Astrocyte (in vitro differentiated cells and primary cell): ENCODE measurements around a stretch of chr9.

DNA sequence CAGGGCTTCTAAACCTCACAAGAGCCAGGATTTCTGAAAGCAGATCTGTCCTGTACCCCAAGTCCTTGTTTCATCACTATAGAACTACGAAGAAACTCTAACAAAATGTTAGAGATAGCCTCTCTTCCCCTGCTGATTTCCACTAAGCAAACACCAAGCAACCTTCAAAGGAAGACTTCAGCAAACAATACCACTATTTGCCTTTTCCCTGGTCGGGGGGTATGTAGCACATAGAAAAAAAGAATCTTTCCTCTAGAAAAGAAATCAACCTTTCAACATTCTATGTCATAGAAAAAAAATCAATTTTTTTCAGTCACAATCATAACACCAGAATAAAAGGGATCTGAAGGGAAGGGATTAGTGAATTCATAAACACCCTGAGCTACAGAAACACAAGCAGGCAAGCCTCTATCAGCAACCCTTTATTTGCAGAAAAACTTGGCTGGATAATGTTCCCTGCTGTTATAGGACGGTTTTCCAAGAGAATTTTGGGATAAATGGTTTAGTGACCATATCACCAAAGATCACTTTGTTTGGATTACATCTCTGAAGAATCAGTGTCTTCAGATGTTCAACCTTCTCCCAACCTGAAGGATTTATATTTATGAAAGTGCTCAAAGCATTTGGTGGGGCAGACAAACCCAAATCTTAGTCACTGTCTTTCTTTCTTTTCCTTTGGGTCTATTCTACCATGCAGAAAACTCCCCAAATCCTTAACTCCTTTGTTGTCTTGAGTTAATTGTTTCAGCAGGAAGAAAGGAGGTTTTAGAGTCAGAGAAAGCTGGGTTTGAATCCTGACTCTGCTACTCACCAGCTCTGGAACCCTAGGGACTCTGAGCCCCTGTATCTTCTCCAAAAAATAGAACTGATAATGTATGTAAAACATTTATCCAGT is 15.2 kb downstream of the ABCA1 start:
- PRO-cap = no peak
- RRBS, 2 experiments = no CpG with 5 or more reads among the region's 3 CpGs

- PRO-cap = no peak
- RRBS, 2 experiments = 0 to 2% methylated on average over 5 to 11 of the region's 35 CpGs
Measured at GRCh38 chr9:104990817-104991626, 63.1 kb upstream of the ABCA1 start.

GRCh38 chr9:104993555-104994371 is 65.8 kb upstream of the ABCA1 start:
- PRO-cap = unidirectional peak, plus-strand start at chr9:104993708
- RRBS, 2 experiments = no CpG with 5 or more reads among the region's 11 CpGs

DNA sequence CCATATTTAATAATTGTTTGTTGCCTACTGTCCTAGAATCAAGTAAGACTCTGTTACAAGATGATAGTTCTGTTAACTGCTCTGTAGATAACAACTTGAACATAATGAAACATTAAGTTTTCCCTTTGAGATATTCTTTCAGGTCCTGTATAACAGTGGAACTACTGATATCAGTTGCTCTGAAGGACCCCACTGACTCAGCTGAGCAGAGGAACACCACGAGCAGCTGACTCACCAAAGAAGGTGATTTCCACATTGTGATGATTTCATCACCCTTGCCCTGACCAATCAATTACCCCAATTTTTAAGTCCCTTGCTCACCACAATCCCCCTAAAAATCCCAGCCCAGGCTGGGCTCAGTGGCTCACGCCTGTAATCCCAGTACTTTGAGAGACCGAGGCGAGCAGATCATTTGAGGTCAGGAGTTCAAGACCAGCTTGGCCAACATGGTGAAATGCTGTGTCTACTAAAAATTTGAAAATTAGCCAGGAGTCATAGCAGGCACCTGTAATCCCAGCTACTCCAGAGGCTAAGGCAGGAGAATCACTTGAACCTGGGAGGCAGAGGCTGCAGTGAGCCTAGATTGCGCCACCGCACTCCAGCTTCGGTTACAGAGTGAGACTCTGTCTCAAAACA is 125.3 kb upstream of the ABCA1 start:
- PRO-cap = no peak
- RRBS, 2 experiments = no CpG with 5 or more reads among the region's 7 CpGs

DNA sequence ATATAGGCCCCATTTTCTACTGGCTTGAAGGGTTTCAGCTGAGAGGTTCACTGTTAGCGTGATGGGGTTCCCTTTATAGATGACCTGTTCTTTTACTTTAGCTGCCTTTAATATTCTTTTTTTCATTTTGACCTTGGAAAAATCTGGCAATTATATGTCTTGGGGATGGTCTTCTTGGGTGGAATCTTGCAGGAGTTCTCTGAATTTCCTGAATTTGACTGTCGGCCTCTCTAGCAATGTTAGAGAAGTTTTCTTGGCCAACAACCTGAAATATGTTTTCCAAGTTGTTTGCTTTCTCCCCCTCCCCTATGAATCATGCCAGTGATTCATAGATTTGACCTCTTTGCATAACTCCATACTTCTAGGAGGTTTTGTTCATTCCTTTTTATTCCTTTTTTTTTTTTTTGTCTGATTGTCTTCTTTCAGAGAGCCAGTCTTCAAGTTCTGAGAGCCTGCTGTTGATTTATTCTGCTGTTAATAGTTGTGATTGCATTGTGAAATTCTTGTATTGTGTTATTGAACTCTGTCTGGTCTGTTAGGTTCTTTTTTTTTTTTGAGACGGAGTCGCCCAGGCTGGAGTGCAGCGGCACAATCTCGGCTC is 56.7 kb upstream of the SLC44A1 start:
- PRO-cap = no peak
- RRBS, 2 experiments = no CpG with 5 or more reads among the region's 6 CpGs

DNA sequence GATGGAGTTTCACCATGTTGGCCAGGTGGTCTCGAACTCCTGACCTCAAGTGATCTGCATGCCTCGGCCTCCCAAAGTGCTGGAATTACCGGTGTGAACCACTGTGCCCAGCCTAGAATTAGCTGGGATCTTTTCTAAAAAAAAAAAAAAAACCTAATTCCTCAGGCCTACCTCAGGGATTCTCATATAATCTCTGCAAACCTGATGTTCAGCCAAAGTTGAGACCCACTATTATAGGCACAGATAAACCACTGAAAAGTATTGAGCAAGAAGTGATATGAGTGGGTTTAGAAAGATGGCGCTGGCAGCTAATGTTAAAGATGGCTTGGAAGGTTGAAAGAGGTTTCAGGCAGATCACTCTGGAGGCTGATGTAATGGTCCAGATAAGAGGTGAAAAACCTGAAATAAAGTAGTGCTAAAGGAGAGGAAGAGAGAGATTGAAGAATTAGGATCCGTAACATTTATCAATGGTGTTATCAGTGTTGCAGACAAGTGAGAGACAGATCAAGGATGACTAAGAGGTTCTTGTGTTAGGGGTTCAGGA is 58.2 kb downstream of the SLC44A1 start:
- PRO-cap = no peak
- RRBS, 2 experiments = no CpG with 5 or more reads among the region's 5 CpGs

DNA sequence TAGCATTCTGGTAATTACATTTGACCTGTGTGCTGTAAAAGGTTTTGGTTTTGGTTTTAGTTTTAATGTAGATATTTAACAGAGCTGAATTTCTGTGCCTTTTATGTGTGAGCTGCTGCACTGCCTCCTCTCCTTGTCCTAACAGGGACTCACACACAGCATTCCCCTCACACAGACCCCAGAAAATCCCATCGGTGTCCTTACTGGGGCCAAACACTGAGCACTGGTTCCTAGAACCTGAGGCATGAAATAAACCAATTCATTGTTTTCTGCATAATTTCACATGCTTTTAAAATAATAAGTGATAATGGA is 30.9 kb upstream of the FSD1L start:
- PRO-cap = no peak
- RRBS, 2 experiments = no CpG with 5 or more reads among the region's 1 CpG

GRCh38 chr9:105483985-105484564 is 36.2 kb downstream of the FSD1L start:
- PRO-cap = no peak
- RRBS, 2 experiments = no CpG with 5 or more reads among the region's 2 CpGs

DNA sequence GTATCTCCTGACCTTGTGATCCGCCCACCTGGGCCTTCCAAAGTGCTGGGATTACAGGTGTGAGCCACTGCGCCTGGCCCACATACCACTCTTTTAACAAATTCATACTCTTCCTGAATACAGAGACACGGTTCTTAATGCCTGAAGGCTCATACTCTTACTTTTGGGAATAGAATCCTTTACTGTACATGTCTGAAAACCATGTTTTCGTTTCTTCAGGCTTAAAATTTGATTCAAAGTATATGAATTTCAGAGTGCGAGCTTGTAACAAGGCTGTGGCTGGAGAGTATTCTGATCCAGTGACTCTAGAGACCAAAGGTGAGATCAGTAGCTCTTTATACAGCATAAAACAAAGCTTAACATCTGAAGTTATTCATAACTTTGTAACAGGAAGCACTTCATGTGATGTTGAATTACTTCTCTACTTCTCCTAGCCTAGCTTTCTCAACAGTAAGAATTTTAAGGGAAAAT is 49.5 kb upstream of the FKTN start:
- PRO-cap = no peak
- RRBS, 2 experiments = no CpG with 5 or more reads among the region's 5 CpGs

DNA sequence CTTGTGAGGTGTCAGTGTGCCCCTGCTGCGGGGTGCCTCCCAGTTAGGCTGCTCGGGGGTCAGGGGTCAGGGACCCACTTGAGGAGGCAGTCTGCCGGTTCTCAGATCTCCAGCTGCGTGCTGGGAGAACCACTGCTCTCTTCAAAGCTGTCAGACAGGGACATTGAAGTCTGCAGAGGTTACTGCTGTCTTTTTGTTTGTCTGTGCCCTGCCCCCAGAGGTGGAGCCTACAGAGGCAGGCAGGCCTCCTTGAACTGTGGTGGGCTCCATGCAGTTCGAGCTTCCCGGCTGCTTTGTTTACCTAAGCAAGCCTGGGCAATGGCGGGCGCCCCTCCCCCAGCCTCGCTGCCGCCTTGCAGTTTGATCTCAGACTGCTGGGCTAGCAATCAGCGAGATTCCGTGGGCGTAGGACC is 23.5 kb downstream of the FKTN start:
- PRO-cap = no peak
- RRBS, 2 experiments = no CpG with 5 or more reads among the region's 13 CpGs

DNA sequence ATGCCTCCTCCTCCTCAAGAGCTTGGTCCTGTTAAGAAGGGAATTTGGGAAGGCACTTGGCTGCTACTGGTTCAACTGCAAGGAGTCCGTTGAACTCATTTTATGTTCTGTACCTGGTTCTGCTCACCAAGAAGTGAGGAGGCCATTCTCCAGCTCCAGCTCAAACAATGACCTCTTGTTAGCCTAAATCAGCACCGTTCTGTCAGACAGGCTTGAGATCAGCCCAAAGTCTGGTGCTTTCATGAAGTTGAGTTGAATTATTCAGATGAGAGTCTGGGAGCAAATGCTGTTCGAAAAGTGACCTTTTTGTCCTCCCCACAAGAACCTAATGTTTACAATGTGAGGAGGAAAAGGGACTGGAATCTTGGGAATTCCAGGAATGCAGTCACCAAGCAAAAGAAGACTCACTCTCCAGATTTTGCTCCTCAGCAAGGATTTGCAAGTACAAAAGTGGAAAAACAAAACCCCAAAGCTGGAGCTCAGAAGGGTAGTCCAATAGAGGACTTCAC is 217.1 kb downstream of the TMEM38B start:
- PRO-cap = no peak
- RRBS, 2 experiments = no CpG with 5 or more reads among the region's 3 CpGs

GRCh38 chr9:106862421-106862593 is 659 bp upstream of the ZNF462 start:
- PRO-cap = no peak
- RRBS, 2 experiments = no CpG with 5 or more reads among the region's 16 CpGs

DNA sequence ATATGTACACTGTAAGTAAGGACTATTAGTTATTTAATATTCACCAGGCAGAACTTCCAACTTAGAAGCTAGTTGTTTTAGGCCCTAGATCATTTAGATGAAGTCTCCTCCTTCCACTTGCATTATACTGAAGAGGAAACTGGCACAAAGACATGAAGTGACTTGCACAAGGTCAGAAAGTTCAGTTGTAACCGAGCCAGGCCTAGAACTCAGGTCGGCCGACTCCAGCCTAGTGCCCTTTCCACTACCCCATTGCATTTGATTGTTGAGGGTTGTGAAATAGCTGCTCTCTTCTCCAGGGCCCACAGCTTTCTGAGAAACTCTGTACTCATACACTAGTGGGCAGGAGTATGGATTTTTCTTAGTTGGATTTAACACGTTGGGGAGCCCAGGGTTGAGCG is 5.6 kb downstream of the ZNF462 start:
- PRO-cap = no peak
- RRBS, 2 experiments = no CpG with 5 or more reads among the region's 5 CpGs

DNA sequence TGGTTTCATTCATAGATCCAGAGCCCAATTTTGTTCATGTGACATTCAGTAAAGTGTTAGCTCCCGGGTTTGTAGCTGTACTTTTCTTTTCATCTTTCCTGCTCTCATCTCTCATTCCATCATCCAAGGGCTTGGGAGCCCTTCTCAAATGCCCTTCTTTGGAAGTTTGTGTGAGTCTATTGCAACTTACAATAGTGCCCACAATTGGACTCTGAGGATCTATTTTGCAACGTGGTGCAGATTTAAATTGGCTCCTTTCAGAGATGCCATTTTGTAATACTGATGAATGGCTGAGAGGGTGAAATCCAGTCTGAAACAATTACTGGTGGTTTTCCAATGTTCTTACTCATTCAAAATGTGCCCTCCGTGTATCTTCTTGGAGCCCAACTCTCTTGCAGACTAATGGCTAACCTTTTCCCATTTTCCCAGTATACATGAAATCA is 6.0 kb downstream of the ZNF462 start:
- PRO-cap = no peak
- RRBS, 2 experiments = no CpG with 5 or more reads among the region's 3 CpGs

DNA sequence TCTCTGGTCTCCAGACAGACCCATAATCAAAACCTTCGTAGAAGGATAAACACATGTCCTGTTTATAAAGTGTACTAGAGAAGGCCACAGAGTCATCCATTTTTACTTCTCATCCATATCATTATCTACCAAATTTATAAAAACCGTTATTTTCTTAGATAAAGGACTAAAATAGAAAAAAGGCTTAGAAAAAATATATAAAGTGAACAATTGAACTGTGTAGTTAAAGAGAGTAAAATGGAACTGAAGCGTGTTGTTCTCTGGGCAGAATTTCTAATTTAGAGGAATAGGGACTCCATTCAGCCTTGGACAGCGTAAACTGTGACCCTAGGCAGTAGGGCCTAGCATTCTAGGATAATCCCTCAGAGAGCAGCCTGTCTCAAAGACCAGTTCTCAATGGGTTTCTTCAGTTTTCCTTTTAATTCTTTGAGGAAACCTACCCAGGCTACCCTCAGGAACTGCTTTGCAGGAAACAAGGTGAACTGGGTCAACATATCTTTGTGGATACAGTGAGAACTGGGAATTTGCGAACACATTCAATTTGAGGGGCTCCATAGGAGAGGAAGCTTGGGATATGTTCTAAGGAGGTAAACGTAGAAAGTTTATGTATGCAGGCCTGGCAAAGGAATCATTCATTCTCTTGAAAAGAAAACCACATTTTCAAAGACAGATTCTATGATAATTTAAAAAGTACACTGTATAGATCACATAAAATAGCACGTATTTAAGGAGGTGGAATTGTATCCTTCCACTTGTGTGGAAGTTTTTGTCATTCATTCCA is 11.2 kb downstream of the ZNF462 start:
- PRO-cap = unidirectional peak, plus-strand start at position 550 of the sequence
- RRBS, 2 experiments = no CpG with 5 or more reads among the region's 7 CpGs

GRCh38 chr9:107175057-107175362 is 108.1 kb upstream of the RAD23B start:
- PRO-cap = no peak
- RRBS, 2 experiments = no CpG with 5 or more reads among the region's 3 CpGs

DNA sequence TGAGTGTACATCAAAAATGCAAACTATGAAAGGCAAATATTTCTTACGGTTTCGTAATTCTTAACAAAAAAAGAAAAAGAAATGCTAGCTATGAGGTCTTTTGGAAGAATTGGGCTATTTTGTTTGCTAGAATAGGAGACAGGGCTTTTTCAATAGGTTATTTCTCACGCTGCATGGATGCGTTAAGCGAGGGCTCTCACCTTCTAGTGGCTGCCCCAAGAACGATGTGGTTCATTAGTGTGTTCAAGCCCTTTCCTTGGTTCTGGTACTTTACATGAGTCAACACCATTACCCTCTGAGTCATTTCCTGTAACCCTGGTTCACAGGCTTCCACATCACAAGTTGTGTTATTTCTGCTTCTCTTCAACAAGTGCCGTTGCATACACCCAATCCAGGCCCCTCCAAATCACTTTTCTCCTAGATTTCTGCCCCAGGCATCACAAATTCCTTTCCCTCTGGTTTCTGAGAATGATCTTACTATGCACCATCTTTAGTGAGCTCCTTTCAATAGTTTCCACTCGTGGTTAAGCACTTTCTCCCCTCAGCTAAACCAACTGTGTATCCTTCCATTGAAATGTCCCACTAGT is 69.6 kb upstream of the RAD23B start:
- PRO-cap = no peak
- RRBS, 2 experiments = no CpG with 5 or more reads among the region's 8 CpGs

GRCh38 chr9:107221819-107222742 is 61.0 kb upstream of the RAD23B start:
- PRO-cap = unidirectional peak, plus-strand start at chr9:107222237
- RRBS, 2 experiments = no CpG with 5 or more reads among the region's 10 CpGs

DNA sequence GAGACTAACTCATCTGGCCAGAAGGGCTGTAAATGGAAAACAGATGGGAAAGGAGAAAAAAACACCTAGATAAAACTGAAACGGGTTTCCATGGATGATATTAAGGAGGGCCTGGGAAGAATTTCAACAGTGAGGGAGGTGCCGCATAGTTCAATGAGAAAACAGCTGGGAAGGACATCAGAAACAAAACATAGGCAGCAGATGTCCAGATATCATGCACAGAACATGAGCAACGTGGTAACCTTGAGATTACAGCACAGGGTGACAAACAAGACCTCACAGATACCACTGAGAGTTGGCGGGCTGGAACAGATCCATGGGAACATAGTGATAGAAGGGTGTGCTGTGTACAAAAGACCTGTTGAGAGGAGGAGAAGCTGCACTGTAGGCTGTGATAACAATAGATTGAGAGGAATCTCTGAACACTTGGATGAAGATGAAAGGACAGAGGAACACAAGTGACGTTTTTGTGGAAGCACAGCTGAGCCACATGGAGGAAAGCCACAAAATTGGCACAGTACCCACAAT is 31.1 kb upstream of the RAD23B start:
- PRO-cap = no peak
- RRBS, 2 experiments = no CpG with 5 or more reads among the region's 5 CpGs

DNA sequence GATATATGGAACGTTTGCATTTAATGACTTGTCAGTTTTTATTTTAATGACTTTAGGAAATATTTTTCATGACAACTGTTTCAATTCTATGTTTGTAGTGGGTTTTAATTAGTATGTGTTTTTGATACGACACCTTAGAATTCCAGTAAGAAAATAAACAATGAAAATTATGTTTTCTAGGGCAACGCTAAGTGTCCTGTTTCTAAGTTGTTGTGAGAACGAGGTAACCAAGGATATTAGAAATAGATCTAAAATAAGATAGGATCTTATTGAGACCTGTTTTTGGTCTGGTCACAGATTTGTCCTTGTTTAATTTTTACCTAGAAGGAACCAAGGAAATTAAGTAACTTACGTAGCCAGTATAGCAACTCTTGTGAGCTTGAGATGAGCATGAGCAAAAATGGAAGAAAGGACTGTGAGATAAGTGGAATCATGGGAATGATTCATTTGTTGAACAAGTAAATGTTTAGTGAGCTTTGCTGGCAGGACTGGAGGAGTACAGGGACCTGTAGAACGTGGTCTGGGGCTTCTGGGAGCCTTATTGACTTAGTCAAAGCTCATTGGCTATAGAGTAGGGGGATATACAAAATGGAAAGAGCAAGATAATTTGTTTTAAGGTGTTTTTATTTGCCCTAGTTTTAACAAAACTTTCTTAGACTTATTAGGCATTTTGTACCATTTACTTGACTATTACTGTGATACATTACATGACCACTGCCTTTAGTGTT is 2.9 kb downstream of the RAD23B start:
- PRO-cap = no peak
- RRBS, 2 experiments = no CpG with 5 or more reads among the region's 6 CpGs